H7 (cell line): ENCODE results near the genes ACOT11 and DHCR24.

DNA sequence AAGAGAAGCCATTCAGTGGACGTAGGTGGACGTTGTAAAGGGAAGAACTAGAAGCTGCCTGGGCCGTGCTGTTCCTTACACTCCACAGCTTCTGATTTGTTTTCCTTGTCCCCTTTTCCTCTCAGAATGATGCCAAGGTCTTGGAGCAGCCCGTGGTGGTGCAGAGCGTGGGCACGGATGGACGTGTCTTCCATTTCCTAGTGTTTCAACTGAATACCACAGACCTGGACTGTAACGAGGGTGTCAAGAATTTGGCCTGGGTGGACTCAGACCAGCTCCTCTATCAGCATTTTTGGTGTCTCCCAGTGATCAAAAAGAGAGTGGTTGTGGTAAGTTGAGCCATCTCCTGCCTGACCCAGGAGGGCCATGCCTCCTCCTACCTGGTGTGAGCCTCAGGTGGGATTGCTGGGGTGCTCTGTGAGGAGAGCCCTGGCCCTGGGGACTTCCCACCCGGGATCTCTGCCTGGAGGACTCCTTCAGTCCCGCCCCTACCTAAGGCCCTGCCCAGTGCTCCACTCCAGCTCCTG lies 16.1 kb downstream of the MRPL37 start:
- RAMPAGE, long total RNA = no peak

GRCh38 chr1:54226282-54227038 lies 26.5 kb downstream of the MRPL37 start:
- RAMPAGE, long total RNA = no peak

DNA sequence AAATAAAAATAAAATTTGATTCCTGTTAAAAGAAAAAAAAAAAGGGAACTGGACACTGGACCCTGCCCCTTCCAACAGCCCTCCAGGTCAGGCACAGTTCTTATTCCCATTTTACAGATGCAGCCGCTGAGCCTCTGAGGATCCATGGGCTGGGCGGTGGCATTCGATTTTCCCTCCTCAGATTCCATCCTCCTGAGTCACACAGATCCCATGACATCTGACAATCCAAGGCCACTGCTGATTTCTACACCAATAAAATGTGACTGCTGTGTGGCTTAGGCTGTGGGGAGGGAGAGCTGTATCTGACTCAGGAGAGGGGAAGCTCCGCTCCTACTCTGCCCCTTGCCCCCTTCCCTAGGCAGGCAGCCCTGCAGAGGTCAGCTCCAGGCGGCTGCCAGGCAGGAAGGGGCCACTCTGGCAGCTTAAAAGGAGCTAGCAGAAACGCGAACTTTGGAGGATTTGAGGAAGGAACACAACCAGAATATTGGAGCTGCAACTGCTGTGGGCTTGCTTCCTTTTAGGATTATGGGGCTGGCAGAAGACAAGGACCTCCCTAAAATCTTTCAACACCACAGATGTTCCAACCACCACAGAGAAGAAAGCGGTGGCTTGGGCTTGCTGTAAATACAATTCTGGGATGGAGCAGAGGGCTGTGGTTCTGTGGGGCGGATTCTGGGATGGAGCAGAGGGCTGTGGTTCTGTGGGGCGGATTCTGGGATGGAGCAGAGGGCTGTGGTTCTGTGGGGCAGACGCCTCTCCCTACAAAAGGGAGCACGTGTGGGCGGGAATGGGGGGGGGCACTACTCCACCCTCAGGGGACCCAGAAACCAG lies 50.0 kb downstream of the MRPL37 start:
- RAMPAGE, long total RNA = no peak

- RAMPAGE, long total RNA = no peak
Measured at GRCh38 chr1:54253444-54254211, 53.7 kb downstream of the MRPL37 start.

DNA sequence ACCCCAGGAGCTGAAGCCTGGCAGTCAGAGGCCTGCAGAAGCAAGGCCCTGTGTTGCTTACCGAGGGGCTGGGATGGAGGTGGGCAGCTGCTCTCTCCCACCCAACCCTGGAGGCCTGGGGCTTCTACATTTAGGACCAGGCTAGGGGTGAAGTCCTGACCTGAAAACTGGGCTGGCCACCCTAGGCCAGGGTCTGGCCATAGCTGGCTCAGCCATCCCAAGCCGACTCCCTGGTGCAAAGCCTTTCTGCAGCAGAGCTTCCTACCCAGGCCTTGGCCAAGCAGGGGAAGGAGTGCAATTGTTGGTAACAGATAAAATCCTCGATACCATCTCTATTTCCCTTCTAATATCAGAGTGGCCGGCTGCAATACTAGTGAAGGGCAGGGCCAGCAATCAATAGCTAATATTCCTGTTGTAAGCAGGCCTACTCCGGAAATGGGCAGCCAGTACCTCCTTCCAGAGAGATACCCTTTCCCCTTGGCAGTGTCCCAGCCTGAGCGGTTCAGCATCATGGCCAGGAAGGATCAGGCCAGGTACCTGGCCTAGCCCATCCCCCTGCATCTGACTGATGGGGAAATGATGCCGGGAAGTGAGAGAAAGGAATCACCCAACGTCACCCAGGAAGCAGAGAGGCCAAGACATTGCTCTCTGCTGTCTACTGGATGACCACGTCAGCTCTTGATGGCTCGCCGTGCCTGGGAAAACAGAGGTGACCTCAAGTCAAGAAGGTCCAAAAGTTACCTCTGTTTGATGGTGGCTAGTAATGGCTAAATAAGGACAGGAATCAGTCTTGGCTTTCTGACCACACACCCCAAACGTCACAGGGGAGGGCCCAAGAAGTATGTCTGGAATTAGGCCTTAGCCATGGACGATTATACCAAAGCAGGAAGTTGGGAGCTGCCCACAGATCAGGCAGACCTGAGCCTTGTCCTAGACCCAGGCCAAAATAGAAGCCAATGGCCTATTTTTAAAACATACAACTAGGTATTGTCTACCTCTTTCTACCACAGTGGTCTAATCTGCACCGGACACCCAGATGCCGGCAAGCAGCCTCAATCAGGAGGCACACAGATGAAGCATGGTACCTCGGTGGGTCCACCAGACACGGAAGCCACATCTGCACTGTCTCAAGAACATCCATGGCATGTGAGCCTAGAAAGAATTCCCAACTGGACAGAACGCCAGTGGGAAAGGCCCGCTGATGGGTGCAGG lies 79.0 kb downstream of the MRPL37 start:
- RAMPAGE, long total RNA = no peak

- RAMPAGE, long total RNA = no peak
Measured at GRCh38 chr1:54280289-54281171, 80.6 kb downstream of the MRPL37 start.

DNA sequence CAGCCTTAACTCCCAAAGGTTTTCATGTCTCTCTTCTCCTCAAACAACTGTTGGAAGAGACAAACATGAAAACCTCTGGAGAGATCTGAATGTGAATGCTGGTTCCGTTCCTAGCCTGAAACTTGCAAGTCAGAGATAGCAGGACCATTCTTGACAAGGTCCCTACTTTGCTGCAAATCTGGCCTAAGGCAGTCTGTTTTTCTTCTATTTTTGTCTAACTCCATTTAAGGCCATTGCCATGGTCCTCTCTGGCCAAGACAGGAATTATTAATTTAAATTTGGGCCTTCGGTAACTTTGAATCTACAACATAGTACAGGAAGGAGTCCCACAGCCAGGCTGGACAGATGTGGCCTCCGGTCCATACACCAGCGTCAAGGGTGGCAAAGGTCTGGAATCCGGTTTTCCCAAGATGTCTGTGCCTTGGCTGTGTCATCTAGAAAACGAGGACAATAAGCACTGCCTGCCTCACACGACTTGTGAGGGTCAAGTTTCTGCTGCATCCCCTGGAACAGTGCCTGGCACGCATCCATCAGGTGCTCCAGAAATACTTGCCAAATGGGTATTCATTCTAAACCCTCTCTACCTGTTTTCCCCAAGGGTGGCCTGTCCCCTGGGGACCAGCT lies 96.3 kb downstream of the MRPL37 start:
- RAMPAGE, long total RNA = no peak

- RAMPAGE, long total RNA = no peak
Measured at GRCh38 chr1:54365668-54366435, 165.9 kb downstream of the MRPL37 start.

DNA sequence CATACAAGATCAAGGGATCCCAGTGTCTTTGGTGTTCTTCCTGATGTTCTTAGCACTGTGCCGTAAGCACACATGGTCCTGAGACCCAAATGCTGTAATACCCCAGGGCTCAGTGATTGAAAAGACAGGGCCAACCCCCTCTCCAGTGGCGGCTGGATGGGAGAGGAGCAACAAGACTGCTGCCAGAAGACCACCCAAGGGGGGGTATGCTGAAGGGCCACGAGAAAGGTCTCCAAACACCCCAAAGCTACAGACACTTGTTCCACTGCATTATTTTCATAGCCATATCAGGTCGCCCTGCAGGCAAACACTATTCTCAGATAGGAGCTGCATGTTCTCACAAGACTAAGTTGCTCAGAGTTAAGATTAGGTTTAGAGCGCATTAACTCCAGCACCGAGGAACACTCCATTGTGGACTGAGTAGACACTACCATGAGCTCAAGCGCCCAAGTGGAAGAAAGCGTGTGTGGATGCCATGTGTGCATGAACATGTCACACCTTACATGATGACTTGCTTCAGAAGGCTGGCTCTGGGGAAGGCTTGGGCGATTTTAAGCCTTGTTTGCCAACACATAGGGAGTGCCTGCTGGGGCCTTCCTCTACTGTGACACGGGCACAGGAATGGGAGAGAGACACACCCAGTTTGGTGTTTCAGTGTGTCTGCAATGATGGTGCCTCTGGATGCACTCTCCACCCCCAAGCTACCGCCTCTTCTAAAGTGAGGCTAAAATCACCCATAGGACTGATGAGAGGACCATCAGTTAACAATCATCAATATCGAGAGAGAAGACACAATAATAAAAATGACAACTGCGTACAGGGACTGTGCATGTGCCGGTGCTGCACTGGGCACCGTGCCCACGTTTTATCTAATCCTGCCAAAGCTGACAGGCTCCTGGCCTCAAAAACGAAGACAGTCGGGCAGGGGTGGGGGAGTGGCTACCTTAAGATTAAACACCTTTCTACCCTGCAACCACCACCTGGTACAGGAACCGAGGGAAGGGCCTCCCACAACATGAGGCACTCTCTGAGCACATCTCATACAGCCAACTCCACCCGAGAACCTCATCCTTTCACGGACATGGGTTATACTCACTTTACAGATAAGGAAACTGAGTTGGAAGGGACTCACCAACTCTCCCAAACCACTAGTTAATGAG lies 171.3 kb downstream of the MRPL37 start:
- RAMPAGE, long total RNA = no peak

DNA sequence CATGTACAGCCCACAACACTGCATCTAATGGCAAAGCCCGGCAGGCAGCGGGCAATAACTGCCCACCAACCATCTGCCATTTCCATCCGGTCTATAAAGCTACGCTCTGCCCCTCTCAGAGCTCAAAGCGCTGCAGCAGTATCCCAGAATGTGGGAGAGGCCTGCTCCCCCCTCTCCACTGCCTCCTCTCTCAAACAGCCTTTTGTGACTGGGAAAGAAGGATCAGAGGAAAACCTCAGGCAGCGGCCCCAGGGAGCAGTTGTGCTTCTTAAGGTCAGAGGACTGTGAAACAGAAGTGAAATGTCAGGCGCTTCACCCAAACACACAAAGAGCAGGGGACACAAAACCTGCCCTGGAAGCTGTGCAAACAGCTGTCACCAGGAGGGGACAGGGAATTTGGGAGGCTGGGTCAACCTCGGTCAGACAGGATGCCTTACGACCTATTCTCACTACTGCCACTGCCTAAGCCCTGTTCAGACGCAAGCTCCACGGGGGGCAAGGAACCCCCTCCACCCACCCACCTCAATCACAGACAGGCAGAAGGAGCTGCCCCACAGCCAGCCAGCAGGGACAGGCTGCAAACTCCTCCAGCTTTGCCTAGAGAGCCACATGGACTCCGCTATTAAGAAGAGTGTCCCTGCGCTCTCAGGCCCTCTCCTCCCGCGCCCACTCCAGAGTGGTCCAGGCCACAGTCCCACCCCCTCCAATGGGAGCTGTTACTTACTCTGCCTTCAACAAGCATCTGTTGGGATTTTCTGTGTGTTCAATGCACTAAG lies 156.5 kb upstream of the ACOT11 start:
- RAMPAGE, long total RNA = no peak

- RAMPAGE, long total RNA = no peak
Measured at GRCh38 chr1:54406690-54407177, 141.3 kb upstream of the ACOT11 start.

- RAMPAGE, long total RNA = no peak
Measured at GRCh38 chr1:54547203-54548671, at the start of gene ACOT11. ACOT11 (plus strand) TSS chr1:54548228.

DNA sequence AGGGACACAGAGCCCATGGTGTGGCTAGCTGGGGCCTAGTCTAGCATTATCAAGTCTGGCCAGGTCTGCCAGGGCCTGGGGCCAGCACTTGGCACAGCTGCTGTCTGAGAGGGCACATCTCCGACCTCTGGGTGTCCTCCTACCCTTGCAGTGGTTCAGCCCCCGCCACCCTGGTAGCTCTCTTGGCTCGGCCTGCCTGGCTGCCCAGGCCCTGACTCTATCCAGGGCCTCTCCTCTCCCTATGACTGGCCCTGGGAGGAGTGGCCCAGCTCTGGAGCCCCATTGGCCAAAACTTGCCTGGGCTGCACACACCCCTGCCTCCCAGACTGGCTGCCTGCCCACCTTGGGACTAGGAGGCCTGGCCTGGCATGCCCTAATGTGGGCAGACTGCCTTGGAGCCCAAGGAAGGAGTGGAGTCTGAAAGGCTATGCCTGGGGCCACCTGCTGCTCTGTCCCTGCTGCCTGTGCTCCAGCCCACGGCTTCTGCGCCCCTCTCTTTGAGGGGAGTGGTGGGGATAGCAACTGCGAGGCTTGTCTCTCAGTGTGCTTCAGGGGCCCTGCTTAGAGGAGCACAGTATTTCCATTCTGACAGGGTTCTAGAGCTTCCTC lies 33.6 kb downstream of the ACOT11 start:
- RAMPAGE, long total RNA = no peak

DNA sequence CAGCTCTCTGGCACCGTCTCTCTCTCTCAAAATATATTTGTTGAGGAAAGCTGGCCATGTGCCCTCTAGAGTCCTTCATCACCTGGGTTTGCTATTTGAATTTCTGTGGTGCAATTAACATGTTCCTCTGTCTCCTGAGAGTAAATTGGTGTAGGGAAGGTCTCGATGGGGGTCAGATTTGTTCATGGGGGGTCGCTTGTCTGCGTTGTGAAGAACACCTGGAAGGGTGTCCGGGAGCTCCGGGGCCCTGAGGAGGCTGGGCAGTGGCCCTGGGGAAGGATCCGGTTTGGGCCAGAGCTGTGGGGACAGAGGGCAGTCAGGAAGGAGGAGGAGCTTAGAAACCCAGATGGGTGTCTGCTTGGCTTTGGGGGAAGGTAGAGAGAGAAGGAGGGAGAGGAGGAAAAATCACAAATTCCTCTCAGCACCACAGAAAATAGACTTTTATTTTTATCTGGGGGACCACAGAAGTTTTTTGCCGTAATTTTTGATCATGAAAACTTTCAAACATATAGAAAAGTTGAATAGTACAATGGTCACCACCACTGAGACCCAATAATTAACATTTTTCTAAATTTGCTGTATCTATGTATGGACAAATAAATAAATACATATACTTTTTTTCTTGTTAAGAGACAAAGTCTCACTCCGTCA lies 33.1 kb downstream of the FAM151A start:
- RAMPAGE, long total RNA = no peak

DNA sequence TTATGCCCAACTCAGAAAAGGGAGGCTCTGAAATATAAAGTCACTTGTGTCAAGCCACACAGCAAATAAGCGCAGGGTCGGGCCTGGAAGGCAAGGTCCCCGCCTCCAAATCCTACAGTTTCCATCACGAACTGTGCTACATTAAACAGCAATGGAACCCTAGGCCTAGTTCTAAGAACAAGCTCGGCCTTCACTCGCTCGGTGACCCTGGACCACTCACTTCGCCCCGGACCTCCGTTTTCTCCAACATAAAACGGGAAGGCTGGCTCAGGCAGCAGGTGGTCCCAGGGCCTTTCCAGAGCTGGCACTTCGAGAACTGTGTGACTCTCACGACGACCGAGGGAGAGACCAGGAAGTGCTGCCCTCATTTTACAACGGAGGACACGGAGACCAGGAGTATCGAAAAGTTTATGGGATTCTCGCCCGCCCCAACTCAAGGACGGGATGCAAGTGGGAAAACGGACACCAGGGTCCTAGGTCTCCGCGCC lies 379 bp downstream of the PARS2 start:
- RAMPAGE, long total RNA = no peak

- RAMPAGE, long total RNA = no peak
Measured at GRCh38 chr1:54798746-54799793, 2.1 kb downstream of the TTC22 start.

DNA sequence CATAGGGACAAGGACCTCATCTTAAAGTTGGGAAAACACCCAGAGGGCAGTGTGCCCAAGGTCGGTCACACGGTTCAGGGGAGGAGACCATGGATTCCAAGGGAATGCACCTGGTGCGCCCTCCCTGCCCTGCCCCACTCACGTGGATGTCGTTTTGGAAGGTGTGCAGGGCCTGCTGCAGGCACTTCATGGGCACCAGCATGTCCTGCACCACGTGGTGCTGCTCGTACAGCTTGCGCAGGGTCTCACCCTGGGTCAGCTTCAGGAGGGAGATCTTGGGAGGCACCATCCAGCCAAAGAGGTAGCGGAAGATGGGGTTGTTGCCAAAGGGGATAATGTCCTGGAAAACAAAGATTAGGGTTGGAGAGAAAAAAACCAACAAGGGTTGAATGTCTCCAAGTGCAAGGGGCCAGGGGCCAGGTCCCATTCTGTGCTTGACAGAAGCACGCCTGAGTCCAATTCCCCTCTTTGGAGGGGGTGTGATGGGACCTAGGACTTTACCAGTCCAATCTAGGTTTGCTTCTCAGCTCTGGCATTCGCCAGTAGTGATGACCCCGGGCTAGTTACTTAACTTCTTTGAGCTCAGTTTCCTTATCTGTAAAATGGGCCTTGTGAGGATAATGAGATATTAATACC lies 33.0 kb downstream of the DHCR24 start:
- RAMPAGE, long total RNA = no peak

GRCh38 chr1:54886254-54887331 lies at the start of gene DHCR24:
DHCR24 (minus strand) TSS chr1:54887195.
- RAMPAGE, long total RNA = start-site peak on the minus strand at chr1:54887173-54887195, 276 reads

DNA sequence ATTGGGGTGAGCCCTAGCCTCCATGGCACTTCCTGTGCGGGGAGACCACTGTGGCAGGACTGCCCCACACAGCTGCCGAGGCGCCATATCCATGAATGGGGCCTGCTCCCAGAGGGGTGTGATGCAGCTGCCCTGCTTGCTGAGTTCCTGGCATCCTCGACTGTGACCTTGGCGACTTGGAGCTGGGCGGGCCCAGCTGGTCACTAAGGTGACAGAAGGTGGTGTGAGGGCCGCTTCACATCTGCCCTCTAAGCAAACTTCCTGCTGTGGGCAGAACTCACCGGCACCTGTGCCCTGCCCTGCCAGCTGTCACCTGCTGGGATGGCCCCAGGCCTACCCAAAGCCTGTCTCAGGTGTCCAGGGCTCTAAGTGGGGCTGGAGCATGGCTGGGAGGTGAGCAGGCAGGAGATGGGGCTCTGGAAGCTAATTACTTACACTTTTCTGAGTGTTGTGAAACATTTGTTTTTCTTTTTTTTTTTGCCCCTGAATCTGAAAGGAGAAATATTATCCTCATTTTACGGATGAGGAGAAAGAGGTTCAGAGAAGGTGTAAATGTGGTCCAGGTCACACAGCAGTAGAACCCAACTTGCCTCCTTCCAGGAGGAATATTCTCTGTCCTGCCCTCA lies 9.1 kb upstream of the BSND start:
- RAMPAGE, long total RNA = no peak

GRCh38 chr1:55035973-55036376 lies 3.4 kb upstream of the PCSK9 start:
- RAMPAGE, long total RNA = no peak